Bronchus fibroblast of lung (primary cell): ENCODE measurements around a stretch of chr22.

- RAMPAGE, long total RNA: no peak
These were observed 12.3 kb upstream of the CYP2D6 start for GRCh38 chr22:42142604-42143644.

DNA sequence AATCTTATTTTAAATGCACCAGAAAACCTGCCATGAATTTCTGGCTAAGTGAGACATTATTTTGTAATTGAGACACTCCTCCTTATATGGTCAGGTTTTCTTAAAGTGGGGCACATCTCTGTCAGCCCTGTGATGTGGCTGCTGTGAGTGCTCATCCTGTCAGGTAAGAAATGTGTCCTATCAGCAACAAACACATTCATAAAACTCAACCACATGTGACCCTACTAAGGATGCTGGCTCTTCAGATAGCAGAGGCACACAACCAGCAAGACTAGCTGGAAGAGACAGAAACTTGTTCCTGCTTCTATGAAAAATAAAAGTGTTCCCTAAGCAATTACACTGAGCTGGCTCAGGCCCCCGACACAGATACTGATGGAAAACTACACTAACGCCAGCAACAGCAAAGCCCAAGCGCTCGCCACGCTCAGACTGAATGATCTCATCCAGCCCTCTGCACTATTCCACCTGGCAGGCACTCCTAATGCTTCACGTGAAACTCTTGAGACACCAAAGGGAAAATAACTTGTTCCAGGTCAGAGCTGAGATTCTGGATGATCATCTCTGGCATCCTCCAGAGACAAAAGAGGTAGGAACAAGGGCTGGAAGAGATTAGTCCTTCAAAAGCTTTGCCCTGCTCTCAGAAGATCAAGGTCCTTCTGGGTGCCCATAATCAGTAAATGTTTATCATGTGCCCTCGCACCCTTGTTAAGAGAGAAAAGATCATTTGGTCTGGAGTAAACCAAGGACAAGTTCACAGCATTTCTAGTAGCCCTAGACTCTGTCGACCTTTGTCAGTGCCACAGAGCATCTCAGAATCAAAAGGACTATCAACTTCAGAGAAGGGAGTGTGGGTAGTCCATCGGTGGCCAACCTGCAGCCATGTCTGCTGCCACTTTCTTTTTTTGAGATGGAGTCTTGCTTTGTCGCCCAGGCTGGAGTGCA, 50.0 kb upstream of the CYP2D6 start:
- RAMPAGE, long total RNA: no peak

DNA sequence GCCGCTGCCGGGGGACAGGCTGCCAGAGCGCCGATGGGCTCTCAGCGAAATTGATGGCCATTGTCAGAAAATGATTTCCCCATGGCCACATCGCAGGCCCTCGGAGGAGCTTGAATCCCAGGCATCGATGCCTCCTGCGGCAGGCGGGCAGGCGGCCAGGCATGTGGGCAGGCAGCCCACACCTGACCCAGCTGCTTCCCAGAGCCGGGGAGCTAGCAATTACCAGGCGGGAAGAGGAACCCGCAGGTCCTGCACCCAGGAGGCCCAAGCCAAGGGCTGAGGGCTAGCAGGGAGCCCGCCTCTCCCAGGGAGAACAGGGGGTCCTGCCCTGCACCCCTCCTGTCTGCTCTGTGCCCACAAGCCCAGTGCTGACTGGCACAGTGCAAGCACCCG, 43.9 kb upstream of the TCF20 start:
- RAMPAGE, long total RNA: no peak

- RAMPAGE, long total RNA: no peak
These were observed 45.6 kb upstream of the TCF20 start for GRCh38 chr22:42316100-42316395.

- RAMPAGE, long total RNA: no peak
These were observed 67.7 kb downstream of the NFAM1 start for GRCh38 chr22:42364487-42365016.

- RAMPAGE, long total RNA: no peak
These were observed 64.1 kb downstream of the NFAM1 start for GRCh38 chr22:42368119-42368447.

DNA sequence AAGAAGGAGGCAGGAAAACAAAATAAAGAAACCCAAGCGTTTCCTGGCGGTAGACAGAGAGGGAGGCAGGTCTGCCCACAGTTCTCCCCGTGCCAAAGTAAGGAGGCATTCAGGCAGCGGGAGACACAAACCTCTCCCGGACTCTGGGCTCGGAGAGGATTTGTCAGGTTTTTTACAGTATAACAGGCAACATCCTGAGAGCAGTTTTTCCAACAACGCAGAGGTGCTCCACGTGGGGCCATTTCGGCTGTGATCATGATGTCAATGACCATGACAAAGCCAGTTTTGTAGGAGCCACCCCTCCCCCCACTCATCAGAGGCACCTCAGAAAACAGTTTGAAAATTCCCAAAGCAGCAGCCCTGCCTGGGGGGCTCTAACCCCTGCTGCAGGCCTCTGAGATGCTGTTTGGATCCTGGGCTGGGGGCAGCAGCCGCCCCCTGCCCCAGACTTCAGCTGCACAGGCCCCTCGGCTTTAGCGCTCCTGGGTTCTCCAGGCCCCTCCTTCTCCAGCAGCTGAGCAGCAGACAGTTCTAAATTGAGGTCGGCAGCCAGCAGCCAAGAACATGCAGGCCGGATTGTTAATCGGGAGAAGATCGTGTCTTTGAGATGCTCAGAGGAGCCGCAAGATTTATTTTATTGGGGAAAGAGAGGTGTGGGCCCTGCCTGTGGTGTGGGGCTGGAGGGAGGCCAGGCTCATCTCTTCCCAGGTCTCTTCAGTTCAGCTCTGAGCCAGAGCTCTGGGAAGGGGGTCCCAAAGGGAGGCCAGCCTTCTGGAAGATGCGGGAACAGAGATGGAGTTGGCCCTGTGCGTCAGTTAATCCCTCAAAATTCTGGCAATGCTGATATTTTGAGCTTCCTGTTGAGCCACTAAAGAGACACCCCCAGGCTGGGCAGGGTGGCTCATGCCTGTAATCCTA, 19.3 kb downstream of the NFAM1 start:
- RAMPAGE, long total RNA: no peak

GRCh38 chr22:42425511-42426190, 6.6 kb downstream of the NFAM1 start:
- RAMPAGE, long total RNA: no peak

DNA sequence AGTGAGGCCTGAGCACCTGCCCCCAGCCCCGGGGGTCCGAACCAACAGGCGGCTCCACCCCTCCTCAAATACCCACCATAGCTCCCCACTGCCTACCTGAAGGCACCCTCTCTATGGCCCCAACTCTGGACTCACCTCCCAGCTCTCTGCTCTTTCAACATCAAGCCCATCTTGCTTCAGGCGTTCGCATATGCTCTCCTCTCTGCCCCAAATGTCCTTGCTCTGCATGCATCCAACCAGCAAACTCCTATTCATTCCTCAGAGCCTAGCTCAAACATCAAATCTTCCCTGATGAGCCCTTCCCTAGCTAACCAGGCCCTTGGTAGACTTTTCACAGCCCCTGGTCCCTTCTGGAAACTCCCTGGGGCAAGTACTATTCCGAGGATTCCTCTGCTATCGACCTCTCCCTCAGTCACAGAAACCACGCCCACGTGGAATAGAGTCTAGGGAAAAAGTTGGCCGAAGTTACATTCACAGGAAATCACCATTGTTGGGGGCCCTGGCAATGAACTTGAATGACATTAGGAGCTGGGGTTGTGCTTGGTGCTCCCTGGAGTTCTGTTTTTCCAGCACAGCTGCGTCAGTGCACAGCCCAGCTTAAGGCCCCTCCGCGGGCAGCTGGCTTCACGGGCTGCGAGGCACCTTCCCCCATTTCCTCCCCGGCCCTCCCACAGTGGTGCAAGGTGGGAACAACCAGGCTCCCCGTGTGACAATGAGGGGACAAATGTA, 4.0 kb upstream of the ATP5MGL start:
- RAMPAGE, long total RNA: no peak

DNA sequence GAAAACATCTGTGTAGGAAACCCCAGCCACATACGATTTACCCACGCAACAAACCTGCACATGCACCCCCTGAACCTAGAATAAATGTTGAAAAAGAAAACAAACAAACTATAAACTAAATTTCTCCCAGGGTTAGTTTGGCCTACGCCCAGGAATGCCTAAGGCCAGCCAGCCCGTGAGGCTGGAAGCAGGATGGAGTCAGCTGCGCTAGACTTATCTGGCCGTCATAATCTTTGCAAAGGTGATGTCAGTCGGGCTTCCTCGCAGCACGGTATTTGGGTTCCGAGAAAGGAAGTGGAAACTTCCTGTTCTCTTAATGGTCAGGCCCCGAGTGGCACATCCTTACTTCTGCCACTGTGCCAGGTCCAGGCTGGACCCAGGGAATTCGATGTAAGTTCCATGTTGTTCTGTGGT, 22.1 kb upstream of the CYB5R3 start:
- RAMPAGE, long total RNA: no peak

- RAMPAGE, long total RNA: no peak
These were observed 523 bp downstream of the A4GALT start for GRCh38 chr22:42719984-42720709.

DNA sequence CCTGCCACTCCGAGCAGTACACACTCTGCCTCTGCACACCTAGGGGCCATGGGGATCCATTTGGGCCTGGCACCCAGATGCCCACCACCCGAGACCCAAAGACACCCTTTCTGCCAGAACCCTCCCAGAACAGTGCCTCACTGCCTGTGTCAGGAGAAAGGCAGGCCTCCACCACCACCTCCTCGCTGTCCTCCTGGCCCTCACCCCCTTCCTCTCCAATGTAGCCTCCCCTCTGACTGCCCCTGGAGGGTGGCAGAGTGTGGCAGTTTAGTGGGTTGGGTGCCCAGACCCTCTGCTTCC, 62.8 kb downstream of the ARFGAP3 start:
- RAMPAGE, long total RNA: no peak

GRCh38 chr22:42797050-42797570, 60.0 kb downstream of the ARFGAP3 start:
- RAMPAGE, long total RNA: no peak

DNA sequence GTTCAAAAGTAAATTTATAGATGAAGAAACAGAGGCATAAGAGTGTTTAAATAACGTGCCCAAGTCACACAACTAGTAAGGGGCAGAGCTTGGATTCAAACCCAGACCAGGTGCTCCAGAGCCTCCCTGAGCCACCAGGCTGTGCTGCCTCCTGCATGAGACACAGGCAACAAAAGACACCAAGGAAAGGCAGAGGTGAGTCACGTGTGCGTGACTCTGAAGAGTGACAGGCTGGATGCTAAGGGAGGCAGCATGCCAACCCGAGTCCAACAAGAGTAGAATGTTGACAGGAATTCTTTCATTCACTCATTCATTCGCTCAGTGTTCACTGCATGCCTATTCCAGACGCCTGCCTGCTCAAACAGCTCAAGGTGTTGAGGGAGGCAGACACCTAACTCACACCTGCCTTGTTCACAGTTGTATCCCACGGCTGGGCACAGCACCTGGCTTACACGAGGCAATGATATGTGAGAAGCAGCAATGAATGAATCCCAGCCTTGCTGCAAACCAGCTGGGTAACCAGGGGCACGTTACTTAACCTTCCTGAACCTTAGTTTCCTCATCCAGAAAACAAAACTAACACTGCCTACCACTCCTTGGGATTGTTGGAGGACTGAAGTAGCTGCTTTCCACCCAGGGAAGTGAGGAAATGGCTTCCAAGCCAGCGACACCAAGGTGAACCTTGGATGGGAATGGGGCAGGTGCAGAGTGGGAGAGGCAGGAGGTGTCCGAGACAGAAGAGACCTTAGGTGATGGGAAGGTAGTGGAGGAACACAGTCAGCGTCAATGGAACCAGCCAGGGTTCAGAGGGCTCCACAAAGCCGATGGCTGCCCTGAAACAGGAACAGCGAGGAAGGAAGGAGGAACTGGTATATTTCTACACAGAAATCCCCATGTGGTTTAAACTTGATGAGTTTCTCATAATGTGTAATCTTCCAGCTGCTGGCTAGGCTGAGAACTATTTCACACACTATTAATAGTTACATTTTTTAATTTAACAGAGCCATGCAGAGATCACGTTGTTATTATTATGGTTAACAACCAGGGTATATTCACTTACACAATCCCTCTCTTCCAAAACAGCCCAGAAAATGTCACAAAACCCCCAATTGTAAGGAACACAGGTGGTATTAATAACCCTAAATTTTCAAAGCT, 74.0 kb upstream of the ARFGAP3 start:
- RAMPAGE, long total RNA: no peak

DNA sequence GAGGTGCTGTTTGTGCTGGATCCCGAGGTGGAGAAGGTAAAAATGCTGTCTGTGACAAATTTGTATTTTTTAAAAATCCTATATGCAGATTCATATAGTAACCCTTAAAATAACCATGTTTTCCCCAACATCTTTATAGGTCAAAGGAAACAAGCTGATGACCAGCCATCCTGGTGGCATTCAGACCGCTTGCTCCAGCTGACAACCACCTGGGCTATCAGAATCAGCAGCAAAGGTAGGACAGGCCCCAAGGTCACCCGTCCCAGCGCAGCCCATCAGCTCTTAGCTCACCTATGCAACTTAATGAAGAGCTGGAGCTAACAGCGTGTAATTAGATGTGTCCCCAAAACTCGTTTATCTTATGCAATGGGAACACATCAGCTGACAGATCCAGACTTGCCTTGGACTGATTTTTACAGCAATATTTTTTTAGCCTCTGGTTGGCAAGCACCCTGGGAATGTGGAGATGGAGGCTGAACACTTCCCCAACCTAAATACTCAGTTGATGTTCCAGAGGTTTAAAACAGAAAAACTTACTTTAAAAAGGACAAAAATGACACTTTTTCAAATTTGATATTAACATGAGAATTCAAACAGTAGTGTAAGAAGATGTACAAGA, 76.0 kb downstream of the PACSIN2 start:
- RAMPAGE, long total RNA: no peak

GRCh38 chr22:43109806-43110426, 634 bp upstream of the BIK start:
- RAMPAGE, long total RNA: no peak

- RAMPAGE, long total RNA: no peak
These were observed 442 bp downstream of the TSPO start for GRCh38 chr22:43151695-43152307.

GRCh38 chr22:43162478-43163393, 11.4 kb downstream of the TSPO start:
- RAMPAGE, long total RNA: no peak

GRCh38 chr22:43227211-43227562, 40.3 kb upstream of the TTLL12 start:
- RAMPAGE, long total RNA: no peak

DNA sequence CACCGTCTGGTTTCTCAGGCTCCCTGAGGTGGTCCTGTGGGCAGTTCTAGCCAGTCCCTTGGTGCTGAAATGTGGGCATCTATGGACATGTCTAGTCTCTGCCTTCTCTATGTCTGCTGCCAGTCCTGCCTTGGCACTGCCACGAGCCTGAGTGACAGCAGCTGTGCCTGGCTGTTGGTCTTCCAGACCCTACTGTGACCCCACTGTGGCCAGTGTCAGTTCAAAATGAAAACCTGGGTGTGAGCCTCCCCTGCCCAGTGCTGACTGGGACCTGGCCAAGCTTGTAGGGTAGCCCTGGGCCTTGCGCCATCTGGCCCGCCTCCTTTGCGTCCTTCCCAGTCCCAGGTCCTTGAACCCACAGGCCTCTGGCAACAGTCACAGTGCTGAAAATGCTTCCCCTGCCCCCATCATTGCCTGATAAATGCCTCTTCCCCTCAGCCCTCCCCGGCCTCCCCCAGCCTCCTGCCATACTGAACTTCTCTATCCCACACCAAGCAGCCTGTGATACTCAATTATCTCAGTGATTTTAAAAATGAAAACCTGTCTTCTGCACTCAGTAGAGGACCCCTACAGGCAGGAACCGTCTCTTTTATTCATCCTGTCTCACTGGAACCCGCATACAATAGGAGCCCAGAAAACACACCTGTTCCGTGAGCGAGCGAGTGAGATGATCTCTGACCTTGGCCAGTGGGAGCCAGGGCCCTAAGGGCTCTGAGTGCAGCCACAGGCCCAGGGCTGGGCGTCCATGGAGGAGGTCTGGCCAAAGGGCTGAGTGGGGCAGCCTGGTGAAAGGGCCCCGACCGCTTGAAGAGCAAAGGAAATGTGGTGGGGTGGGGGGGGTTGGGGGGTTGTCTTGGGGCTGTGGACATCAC, 49.6 kb upstream of the TTLL12 start:
- RAMPAGE, long total RNA: no peak